Skeletal muscle satellite cell (primary cell): ENCODE results near the genes NOSTRIN and HAT1.

GRCh38 chr2:168082189-168082970 lies 165.0 kb downstream of the STK39 start:
- CAGE, long polyA plus RNA: no peak

- CAGE, long polyA plus RNA: no peak
These were observed 70.7 kb downstream of the CERS6 start for GRCh38 chr2:168526731-168527264.

GRCh38 chr2:168734044-168734777 lies 68.2 kb upstream of the NOSTRIN start:
- CAGE, long polyA plus RNA: no peak

- CAGE, long polyA plus RNA: no peak
These were observed at the start of gene NOSTRIN for GRCh38 chr2:168802265-168802763. NOSTRIN (plus strand) TSS chr2:168802637.

GRCh38 chr2:169361392-169362169 lies 753 bp downstream of the LRP2 start:
- CAGE, long polyA plus RNA: no peak

GRCh38 chr2:169513923-169514309 lies 4.4 kb downstream of the KLHL41 start:
- CAGE, long polyA plus RNA: no peak

- CAGE, long polyA plus RNA: no peak
These were observed 46.6 kb downstream of the PPIG start for GRCh38 chr2:169630720-169631202.

DNA sequence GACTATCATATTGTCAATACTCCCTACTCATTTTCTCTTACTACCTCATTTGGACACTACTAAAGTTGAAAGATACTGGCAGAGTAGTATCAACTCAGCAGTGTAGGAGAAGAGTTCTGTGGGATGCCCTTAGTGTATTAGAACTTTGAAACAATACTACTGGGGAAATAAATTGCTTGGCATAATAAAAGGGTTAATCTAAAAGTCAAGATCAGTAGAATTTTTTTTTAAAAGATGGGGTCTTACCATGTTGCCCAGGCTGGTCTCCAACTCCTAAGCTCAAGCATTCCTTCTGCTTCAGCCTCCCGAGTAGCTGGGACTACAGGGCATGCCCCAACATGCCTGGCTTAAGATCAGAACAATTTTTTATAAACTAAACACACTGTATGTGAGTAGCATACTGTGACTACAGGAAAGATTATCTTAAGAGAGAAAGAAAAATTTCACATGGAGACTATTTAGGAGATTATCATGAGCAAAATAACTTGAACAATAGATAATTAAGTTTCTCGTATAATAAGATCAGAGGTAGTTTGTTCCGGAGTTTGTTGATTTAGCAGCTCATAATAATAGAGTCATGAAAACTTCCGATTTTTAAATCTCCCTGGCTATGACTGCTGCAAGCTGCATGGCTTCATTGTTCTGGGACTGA lies 43.7 kb downstream of the MYO3B start:
- CAGE, long polyA plus RNA: no peak

- CAGE, long polyA plus RNA: no peak
These were observed 690 bp upstream of the SP5 start for GRCh38 chr2:170714318-170714975.

GRCh38 chr2:170716623-170717176 lies 1.6 kb downstream of the SP5 start:
- CAGE, long polyA plus RNA: no peak

DNA sequence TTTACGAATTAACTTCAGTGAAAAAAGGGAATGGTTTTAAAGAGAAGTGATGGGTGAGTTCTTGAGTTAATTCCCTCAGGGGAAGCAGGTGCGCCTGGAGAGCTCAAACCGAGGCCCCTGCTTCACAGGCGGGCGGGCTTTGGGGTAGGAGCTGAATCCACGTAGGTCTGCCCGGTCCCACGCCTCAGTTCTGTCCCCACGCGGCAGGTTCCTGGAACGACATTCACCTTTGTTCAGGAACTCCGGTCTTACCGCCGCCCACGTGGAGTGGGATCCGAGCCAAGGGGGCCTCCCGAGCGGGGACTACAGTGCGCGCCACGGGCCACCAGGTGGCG lies 44.2 kb downstream of the GORASP2 start:
- CAGE, long polyA plus RNA: no peak

- CAGE, long polyA plus RNA: no peak
These were observed 57.6 kb downstream of the GORASP2 start for GRCh38 chr2:170986557-170987094.

DNA sequence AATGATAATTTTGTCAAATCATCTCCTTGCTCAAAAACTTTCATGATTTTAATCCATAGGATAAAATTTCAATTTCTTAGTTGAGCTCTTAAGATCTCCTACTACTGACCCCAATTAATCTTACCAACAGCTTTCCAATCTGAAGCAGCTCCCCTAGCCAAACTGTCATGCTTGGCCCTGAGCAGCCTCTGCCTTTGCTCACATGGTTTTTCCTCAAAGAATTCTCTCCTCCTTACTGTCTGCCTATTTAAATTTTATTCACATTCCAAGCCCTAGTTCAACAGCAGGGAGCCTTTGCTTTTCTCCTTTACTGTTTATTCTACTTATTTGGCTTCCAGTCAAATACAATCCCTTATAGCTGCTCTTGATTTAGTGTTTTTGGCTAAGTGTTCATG lies 106.9 kb downstream of the METTL8 start:
- CAGE, long polyA plus RNA: no peak

- CAGE, long polyA plus RNA: no peak
These were observed 12.6 kb downstream of the CYBRD1 start for GRCh38 chr2:171534819-171535404.

GRCh38 chr2:171922087-171923144 lies at the start of gene HAT1:
HAT1 (plus strand) TSS chr2:171922461.
- CAGE, long polyA plus RNA: start-site peak on the plus strand at chr2:171922446-171922497, 94 and 82 reads in 2 replicates

DNA sequence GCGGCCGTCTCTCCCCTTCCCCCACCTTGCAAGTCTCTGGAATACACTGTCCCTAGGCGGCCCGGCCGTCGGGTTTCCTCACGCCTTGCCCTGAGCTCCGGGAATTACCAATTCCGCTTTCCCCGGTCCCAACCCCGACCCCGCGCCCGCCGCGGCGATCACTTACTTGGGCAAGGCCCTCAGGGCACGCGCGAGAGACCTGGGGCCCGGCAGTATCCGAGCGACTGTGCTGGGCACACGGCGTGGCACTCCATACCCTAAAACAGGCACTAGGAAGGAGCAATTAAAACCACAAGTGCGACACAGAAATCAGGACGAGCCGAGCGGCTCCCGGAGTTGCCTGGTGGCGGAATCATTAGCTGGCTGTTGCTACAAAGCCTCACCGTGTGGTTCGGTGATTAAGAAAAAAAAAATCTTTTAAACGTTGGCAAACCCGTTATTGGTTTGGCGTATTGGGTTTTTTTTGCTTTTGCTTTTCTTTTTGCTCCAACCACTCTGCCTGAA lies 2.1 kb upstream of the DLX1 start:
- CAGE, long polyA plus RNA: no peak

DNA sequence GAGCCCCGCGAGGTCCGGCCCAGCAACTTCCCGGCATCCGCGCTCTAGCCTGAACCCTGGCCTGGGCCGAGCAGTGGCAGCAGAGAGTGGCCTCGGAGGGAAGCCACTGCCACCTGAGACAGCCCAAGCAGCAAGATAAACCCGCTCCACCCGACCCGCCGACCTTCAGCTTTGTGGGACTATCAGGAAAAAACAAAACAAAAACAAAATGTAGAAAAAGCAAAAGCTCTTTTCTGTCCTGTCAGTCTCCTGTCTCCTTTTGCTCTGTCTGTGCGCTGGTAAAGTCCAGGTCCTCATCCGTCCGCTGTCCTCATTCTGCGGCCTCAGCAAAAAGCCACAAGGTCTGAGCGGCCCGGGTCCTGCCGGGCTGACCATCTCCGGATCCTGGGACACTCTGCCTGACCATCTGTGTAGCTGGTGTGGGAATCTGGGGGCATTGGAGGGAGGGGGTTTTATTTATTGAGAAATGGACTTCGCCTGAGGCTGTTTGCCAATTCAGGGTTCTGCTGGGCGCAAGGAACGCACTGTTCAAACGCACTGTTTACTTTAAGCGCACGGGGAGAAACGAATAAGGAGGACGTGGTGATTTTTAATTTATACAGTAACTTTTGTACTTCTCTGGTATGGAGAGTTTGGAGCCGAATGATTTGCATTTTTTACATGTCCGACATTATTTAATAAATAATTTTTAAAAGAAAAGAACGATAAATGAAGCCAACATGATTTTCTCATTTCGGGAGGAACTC lies 3.3 kb downstream of the DLX1 start:
- CAGE, long polyA plus RNA: no peak

DNA sequence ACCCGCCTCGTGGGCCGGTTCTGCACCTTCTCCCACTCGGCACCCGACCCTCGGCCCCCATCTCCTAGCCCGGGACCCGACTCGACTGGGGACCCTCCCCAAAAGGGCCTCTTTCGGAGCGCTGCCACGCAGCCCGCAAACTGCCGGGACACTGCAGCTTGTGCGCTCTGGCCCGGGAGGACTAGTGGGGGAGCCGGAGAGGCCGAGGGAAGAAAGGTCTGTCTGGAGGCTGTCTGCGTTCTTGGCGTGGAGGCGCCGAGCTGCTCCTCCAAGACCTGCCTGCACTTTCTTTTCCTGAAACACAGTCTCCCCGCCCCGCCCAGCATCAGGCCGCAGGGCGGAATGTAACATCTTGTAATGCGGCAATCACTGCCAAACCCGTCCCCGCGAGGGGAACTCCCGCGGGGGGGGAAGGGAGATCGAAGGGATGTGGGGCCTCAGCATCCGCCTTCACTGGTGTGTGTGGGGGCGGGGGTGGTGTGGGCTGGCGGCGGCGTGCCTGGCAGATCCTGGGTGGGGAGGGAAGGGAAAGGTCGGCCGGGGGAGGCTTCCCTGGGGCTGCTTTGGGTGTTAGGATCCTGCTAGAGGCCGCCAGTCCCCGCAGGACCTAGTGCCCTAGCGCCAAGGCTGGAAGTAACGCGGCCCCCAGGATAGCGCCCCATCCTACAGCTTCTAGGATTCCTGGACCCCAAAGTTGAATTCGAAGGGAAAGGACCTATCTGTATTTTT lies 7.3 kb downstream of the DLX2 start:
- CAGE, long polyA plus RNA: no peak

DNA sequence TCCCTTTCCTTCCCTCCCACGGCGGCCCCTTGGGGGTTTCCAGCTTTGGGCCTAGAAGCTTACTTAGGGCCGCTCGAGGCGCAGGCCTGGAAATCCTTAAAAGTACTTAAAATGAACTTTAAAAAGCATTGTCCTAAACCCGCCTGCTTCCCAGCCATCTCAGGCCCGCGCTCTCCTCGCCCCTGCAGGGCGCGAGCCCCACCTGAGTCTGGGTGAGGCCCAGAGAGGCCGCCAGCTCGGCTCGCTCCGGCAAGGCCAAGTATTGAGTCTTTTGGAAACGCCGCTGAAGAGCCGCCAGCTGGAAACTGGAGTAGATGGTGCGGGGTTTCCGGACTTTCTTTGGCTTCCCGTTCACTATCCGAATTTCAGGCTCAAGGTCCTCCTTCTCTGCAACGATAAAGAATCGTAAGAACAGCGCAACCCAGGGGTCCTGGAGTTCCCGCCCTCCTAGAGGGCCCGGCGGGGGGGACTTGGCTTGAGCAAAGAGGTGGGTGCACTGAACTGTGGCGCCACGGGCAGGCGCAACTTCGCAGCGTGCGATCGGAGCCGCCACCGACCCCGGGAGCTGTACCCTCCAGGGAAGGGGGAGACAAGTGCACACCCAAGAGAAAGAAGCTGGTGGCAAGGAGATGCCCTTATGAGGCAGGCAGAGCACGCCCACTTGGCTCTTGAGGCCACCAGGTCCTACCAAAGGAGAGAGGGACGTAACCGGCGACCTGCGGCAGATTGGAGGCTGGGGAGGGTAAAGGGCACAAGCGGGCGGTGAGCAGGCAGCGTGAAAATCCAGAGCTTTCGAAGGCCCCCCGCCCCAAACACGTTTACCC lies 1.2 kb downstream of the DLX2 start:
- CAGE, long polyA plus RNA: no peak

DNA sequence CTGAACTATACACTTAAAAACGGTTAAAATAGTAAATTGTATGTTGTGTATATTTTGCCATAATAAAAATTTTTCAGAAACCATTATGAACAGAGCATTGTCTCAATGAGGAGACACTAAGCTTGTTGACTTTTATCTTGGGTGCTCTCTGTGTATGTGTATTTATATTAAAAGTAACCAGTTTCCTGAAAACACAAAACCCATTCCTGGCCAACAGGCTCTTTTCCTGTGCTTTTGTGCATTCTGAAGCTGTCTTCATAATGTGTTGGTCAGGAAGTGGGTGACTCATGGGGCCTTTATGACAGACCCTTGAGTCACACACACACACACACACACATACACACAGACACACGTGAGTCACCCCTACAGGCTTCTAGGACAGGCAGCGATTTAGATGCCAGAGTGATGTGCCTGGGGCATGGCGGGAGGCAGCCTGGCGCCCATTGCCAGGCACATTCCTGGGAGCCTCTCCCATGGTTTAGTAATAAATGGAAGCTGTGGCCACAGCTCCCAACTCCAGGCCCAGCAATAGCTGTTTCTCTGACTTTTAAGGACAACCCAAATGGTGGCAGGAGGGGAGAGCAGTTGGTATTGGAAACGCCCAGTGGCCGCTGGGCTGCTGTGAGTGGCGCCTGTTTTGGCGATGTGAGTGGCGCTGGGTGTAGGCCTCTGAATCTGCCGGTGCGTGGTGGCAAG lies 150.5 kb upstream of the DLX2 start:
- CAGE, long polyA plus RNA: no peak